A375 (cell line): ENCODE measurements around a stretch of chr12.

GRCh38 chr12:125652389-125652625 is 466.1 kb downstream of the TMEM132B start:
- RAMPAGE, long total RNA, result no peak

GRCh38 chr12:127059990-127061017 is 1206.7 kb upstream of the TMEM132C start:
- RAMPAGE, long total RNA, result no peak

- RAMPAGE, long total RNA, result no peak
Measured at GRCh38 chr12:127150013-127150759, 1116.8 kb upstream of the TMEM132C start.

GRCh38 chr12:127528351-127528722 is 738.6 kb upstream of the TMEM132C start:
- RAMPAGE, long total RNA, result no peak

DNA sequence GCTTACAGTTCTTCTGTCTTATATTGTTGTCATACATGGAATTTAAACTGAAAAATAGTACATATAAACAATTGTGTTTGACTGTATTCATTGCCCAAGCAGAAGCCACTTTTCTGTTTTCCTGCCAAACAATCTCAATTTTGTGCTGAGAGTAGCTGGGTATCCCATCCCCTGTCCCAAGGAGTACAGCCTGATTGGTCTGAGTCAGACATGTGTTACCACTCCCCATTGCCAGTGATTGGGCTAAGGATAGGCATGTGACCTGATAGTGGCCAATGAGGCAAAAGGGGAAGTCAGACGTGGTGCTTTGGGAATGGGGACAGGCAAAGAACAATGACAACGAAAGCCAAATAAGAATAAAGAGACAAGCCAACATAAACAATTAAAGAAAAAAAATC is 626.9 kb upstream of the TMEM132C start:
- RAMPAGE, long total RNA, result no peak

- RAMPAGE, long total RNA, result no peak
Measured at GRCh38 chr12:128339123-128339659, 72.2 kb downstream of the TMEM132C start.

GRCh38 chr12:128792461-128792862 is 31.3 kb downstream of the SLC15A4 start:
- RAMPAGE, long total RNA, result no peak

DNA sequence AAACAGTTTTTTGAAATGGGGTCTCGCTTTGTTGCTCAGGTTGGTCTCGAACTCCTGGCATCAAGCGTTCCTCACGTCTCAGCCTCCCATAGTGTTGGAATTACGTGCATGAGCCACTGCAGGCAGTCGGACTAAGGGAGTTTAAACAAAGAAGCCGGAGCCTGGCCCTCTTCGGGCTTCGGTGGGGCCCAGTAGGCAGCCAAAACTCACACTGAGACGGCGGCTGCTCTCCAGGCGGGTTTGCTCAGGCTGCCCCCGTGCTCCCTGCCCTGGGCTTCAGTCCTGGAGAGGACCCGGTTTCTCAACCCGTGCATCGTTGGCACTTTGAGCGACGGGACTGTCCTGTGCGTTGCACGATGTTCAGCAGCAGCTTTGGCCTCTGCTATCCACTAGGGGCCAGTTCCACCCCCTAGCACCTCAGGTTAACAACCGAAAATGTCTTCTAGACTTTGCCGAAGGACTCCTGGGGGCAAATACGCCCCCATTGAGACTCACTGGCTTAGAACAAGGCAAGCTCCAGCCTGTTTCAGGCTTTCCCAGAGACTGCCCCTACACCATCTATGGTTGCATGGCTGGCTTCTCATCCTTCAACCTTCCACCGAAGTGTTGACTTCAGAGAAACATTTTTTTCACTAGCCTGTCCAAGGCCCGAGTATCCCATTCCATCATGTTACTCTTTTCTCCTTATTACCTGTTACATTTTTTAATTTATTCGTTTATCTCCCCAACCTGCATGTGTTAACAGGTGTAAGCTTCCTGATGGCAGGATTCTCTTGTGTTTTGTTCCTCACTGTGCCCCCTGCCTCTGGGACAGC is 804 bp upstream of the SLC15A4 start:
- RAMPAGE, long total RNA, result no peak

DNA sequence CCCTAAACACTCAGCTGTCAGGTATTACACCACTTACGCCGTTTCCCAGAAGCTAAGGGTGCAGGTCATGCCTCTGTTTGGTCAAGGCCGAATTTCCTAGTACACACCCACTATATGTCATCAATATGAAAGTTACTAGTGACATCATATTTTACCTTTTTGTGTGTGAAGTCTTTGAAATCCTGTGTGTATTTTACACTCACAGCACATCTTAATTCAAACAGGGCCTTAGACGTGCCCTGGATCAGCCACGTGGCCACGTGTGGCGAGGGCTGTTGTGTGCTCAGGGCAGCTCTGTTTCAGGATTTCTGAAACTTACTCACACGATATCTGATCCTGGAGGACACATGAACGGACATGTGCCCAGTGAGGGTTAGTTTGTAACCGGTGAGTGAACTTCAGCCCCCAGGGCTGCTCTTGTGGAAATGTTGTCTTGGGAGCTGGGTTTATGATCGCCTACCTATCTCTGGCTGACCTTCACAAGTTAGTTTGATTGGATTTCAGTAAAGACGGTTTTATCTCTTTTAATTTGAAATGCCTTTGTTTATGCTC is 51.9 kb downstream of the GLT1D1 start:
- RAMPAGE, long total RNA, result no peak

DNA sequence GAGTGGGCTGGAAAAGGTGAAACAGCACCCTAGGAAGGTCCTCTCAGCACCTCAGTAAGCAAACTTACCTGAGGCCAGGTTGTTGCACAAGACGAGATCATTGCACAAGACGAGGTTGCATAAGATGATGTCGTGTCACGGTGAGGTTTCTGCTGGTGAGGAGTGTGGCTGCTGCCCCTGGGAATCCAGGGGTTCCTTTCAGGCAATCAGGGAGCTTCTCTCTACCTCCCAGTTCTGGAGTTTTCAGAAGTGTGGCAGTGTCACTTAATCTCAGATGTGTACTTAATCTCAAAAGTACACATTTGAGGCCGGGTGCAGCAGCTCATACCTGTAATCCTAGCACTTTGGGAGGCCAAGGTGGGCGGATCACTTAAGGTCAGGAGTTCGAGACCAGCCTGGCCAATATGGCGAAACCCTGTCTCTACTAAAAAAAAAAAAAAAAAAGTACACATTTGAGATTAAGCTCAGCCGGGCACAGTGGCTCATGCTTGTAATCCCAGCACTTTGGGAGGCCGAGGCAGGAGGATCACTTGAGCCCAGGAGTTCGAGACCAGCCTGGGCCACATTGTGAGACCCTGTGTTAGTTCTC is 85.8 kb downstream of the GLT1D1 start:
- RAMPAGE, long total RNA, result no peak

DNA sequence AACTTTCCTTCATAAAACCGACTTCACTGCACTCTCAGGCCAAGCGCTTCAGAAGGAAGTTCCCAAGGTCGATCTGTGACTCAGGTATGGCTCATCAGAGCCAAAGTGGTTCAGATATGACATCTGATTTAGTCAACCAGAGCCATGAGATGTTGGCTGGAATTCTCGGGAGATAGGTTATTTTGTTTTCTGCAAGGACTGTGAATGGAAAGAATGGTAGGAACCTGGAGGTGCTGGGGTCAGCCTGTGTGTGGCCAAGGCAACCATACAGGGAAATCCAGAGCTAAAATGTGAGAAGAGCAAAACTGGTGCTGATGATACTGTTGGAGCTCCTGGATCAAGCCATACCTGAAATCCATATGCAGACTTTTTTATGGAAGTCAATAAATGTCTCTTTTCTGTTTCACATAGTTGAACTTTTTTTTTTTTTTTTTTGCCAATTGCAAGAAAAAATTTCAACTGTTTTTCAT is 445.8 kb downstream of the GLT1D1 start:
- RAMPAGE, long total RNA, result no peak

DNA sequence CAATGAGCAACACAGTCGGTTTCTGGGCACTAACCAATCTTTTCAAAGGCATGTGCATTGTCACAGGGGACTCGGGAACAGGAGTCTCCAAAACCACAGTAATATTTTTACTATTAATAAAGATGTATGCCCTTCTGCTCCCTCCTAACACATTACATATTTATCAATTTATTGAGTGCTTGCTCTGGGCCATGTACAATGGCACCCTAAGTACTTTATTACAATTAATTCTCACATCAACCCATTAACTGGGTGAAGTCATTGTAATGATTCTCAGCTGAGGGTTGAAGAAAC is 429.8 kb downstream of the TMEM132D start:
- RAMPAGE, long total RNA, result no peak

GRCh38 chr12:130086098-130086479 is 76.2 kb upstream of the FZD10 start:
- RAMPAGE, long total RNA, result no peak

DNA sequence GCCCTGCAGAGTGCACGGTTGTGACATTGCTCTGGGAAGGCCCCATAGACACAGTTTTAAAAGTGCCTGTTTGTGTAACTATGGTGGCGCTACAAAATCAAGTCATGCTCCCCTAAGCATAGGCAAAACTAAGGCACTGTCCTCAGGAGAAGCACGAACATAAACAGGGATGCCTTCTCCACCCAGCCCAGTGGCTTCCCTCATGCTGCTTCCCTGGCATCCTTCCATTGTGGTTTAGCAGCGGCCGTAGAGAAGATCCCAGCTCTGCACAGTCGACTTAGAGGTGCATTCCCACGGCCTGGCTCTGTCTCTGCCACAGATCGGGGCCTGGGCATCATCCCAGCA is 70.5 kb downstream of the PIWIL1 start:
- RAMPAGE, long total RNA, result no peak

DNA sequence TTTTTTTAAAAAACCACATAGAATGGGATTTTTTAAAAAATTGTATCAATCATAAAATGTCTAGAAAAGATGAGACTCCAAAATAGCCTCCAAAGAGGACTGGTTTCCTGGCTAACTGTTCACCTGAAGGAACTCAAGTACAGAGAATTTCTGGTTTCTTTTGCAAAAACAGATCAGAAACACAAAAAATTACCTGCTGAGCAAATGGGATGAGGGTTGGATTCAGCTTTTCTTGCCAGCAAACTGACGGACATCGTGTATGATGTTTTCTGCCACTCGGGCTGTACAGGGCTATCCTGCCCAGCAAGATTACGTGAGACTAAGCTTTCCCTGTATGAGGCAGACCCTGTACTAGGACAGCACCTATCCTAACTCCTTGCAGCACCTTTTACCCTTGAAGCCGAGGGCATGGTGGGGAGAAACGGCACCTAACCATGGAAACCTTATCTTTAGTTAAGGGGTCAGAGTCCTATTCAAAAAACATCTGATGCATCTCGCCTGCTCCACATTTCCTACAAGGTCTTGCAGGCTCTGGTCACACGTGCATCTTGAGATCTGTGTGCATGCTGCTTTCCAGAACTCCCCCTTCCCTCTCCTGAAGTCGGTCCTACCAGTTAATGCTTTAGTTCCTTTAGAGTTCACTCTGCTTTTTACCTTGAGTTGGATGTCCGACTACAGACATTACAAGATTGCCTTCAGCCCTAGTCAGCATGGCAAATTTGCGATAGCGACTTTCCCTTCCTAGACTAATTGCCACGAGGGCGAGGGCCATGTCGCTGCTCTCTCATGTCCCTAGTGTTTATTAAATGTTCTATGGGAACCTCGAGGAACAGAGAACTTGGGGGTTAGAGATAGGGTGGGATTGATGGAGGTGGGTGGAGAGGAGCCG is 6.4 kb downstream of the RAN start:
- RAMPAGE, long total RNA, result no peak

GRCh38 chr12:130933050-130933669 is 20.5 kb upstream of the ADGRD1 start:
- RAMPAGE, long total RNA, result no peak

- RAMPAGE, long total RNA, result no peak
Measured at GRCh38 chr12:131028273-131029250, 74.9 kb downstream of the ADGRD1 start.

GRCh38 chr12:131229250-131230485 is 276.0 kb downstream of the ADGRD1 start:
- RAMPAGE, long total RNA, result no peak

DNA sequence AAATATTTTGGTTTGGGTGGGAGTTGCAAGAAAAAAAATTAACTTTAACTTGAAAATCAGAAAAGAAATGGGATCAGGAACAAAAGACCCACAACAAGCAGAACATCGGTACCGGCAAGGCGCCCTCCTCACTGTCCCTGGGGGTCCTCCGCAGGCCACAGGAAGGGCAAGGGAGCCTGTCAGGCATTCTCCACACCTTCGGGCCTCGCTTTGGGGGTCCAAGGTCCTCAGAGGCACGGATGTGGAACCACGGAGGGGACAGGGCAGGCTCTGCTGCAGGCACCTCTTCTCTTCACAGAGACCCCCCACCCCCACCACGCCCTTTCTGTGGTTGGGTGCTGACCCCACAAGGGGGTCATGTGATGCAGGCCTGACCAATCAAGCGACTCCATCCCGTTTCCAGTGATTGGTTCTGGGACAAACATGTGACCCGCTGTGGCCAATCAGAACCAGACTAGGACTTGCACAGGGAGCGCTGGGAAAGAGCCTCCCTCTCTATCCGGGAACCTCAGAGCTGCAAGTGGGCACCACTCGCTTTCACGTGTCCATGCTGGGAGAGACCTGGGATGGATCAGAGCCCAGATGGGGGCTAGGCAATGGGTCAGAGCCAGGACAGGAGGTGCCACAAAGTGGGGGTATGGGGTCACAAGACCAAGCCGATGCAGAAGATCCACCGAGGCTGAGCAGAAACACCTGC is 181.2 kb upstream of the SFSWAP start:
- RAMPAGE, long total RNA, result no peak

GRCh38 chr12:131530276-131530900 is 180.5 kb upstream of the SFSWAP start:
- RAMPAGE, long total RNA, result no peak